Skeletal muscle satellite cell (primary cell): ENCODE measurements around the genes BEAN1, TK2, NAE1 and SLC9A5.

DNA sequence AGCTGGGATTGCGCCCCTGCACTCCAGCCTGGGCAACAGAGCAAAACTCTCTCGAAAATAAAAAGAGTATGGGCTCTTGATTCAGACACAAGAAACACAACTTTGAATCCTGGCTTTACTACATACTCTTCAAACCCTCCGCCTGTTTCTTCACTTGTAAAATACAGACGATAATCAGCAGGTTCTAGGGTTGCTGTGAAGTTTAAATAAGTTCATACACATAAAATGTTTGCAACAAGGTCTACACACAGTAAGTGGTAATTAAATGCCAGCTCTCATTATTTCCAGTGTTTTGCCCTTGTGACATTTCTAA lies 32.0 kb downstream of the GINS3 start:
- CAGE, long polyA plus RNA, result no peak

GRCh38 chr16:58465658-58466099 lies 34.3 kb upstream of the NDRG4 start:
- CAGE, long polyA plus RNA, result no peak

DNA sequence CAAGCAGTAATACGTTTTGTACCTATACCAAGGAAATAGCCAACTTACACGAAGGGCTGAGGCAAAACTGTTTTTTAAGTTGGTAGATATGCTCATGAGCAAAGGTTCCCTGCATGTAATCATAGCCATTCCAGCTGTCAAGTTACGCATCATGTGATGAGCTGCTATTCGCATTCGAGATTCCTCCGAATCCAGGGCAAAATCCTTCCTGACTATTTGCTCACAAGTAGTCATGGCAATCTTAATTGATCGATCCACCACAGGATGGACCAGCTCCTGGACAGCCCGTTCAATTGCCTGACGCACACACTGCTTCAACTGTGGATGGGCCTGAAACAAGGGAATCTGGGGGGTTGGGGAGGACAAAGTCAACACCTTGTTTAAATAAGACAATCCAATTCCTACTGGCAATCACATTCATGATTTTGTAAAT lies 28.3 kb downstream of the SETD6 start:
- CAGE, long polyA plus RNA, result no peak

DNA sequence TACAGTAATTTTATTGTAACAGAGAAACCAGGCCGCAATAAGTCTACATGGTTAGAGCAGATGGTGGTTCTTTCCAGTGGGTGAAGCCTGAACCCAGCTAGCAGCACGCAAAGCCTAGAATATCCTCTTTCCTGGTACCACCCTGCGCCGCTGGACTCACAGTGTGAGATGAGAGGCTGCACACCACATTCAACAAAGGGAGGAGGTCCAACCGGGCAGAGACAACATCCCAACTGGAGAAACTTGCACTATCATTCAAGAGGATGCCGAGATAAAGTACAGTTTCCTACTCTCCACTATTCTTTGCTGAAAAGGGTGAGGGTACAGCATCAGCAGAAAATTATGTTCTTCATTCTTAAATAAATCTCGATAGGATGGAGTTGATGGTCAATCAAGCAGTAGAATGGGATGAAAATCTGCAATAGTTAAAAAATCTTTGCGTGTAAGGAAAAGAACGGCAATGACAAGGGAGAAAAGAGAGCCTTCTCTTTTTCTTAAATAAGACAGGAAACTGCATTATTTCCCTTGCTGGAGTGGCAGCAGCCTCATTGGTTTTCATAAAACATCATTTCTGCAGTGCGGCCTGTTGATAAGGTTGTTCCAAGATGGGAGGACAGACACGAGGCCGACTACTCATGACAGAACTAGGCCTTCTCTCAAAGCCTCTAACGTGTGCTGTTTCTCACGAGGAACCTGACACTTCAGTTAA lies 22.7 kb upstream of the SLC38A7 start:
- CAGE, long polyA plus RNA, result no peak

DNA sequence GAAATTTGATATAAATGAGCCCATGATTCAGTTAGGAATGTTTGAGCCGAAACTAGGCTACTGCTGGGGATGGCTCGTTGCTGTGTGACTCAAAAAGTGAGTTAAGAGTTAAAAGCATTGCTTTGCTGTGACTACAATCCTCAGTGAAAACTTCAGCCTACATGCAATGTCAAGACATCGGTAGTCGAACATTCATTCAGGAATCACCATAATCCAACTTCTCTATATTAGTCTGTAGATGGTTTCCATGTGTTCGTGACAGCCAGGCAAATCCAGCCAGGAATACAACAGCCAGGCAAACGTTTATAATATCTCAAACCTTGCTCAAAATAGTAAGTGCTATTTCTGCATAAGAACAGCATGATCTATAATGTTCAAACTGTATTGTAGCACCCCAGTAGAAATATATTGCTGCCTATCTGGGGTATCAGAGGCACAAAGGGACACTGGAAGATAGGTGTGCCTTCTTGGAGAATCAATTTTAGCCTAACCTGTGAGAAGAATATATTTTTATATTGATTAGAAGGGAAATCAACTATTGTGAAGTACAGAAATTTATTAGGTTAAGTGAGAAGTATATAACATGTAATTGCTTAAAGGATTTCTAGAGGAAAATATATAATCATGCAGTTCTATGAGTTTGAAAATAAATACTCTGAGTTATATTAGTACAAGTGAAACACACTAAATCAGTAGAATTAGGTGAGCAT lies 1225.0 kb downstream of the CDH8 start:
- CAGE, long polyA plus RNA, result no peak

DNA sequence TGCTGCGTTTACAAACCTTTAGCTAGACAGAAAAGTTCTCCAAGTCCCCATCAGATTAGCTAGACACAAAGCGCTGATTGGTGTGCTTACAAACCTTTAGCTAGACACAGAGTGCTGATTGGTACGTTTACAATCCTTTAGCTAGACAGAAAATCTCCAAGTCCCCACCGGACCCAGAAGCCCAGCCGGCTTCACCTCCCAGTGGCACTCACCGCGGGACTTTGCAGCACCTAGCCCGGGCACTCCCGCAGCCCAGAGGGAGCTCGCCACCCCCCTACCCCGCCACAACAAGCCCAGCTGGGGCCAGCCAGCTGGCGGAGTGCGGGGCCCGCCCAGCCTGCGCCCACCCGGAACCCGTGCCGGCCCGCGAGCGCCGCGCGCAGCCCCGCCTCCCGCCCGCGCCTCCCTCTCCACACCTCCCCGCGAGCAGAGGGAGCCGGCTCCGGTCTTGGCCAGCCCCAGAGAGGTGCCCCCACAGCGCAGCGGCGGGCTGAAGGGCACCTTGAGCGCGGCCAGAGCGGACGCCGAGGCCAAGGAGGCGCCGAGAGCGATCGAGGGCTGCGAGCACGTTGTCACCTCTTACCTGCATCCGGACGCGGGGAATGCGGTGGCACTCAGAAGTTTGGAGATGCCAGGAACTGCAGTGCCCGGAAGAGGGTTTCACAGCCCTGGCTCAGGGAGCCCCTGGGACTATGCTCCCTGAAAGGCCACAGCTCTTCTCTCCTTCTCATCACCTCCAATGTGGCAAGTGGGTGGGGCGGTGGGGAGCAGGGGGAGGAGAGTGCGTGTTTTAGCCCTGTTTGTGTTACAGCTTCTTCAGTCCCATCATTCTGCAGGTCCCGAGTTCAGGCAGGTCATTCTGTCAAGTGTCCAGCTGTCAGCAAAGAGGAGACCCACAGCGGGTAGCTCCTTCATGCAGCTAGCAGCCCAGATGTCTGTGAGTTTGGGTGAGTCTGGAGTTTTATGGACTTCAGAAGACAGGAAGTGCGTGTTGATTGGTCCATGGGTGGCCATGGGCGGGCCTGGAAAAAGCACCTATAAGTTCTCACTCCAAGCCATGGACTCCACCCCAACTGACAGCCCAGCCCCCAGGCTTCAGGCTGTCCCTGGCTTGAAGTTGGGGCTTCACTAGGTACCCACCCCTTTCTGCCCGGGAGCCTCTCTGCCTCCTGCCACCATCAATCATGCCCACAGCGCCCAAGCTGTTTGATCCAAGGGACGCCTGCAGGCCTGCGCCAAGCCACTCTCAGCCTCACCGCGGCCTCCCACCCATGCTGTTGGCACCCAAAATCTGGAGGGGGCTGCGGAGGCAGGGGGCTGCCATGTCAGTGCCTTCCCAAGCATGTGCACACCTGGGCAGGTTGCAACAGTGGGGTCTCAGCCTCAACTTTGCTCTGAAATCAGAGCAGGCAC lies 1504.2 kb downstream of the CDH11 start:
- CAGE, long polyA plus RNA, result no peak

- CAGE, long polyA plus RNA, result no peak
These were observed 382 bp downstream of the CDH11 start for GRCh38 chr16:65121596-65121765.

DNA sequence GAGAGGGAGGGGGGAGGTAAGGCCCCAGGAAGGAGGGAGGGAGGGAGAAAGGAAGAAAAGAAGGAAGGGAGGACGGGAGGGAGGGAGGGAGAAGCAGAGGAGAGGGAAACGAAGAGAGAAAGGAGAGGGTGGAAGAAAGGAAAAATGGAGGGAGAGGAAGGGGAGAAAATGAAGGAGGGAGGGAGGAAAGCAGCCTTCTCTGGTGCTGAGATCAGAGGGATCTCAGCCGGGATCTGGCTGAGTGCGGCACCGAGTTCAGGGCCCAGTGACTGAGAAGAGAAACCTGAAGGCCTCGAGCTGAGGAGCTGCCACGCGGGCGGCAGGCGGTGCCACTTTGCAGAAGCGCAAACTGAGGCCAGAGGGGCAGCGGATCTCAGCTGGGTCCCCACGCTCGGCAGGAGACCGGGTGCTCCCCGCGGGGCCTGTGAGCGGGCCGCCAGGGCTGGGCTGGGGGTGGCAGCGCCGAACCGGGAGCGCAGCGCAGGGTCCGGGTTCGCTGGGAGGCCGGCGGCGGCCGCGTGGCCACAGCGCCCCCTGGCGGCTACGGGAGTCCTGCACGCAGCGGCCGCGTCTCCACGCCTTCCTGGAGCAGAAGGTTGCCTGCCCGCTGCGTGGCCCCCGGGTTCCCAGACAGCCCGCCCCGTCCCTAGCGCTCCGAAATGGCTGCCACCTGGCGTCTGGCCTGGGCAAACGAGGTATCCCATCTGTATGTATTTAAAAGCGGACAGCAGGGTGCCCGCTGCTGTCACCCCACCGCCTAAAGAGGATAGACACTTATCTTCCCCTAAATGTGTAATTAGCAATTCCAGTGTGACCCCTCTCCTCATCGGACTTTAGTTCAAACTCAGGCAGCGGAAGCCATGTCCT lies 96.2 kb upstream of the CDH5 start:
- CAGE, long polyA plus RNA, result no peak

DNA sequence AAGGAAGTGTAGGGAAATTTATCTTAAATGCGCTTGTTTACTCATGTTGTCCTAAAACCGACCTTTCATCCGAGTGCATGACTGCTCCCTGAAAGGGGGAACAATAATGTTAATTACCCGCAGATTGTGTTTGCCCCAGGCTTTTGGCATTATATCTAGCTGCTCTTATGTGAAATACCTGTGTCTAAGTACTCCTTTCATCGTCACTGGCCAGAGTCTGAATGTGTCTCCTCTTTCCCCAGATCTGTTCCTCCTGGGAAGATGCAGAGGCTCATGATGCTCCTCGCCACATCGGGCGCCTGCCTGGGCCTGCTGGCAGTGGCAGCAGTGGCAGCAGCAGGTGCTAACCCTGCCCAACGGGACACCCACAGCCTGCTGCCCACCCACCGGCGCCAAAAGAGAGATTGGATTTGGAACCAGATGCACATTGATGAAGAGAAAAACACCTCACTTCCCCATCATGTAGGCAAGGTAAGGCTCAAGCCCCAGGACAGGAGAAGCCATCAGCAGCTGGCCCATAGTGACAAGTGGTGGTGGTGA lies 12.7 kb downstream of the CDH5 start:
- CAGE, long polyA plus RNA, result no peak

GRCh38 chr16:66426662-66427561 lies at the start of gene BEAN1:
TSS of gene BEAN1 (plus strand) at chr16:66427295.
- CAGE, long polyA plus RNA, result no peak

- CAGE, long polyA plus RNA, result no peak
These were observed 24.0 kb downstream of the TK2 start for GRCh38 chr16:66525816-66526347.

- CAGE, long polyA plus RNA, result no peak
These were observed at the start of gene TK2 for GRCh38 chr16:66549548-66550562. TSS of gene TK2 (minus strand) at chr16:66550122.

- CAGE, long polyA plus RNA, result no peak
These were observed 10.9 kb downstream of the CMTM3 start for GRCh38 chr16:66615321-66615873.

GRCh38 chr16:66830321-66831228 lies at the start of gene NAE1:
TSS of gene NAE1 (minus strand) at chr16:66830976.
- CAGE, long polyA plus RNA, result start-site peak on the minus strand at chr16:66830922-66830977, 124 and 125 reads in 2 replicates

DNA sequence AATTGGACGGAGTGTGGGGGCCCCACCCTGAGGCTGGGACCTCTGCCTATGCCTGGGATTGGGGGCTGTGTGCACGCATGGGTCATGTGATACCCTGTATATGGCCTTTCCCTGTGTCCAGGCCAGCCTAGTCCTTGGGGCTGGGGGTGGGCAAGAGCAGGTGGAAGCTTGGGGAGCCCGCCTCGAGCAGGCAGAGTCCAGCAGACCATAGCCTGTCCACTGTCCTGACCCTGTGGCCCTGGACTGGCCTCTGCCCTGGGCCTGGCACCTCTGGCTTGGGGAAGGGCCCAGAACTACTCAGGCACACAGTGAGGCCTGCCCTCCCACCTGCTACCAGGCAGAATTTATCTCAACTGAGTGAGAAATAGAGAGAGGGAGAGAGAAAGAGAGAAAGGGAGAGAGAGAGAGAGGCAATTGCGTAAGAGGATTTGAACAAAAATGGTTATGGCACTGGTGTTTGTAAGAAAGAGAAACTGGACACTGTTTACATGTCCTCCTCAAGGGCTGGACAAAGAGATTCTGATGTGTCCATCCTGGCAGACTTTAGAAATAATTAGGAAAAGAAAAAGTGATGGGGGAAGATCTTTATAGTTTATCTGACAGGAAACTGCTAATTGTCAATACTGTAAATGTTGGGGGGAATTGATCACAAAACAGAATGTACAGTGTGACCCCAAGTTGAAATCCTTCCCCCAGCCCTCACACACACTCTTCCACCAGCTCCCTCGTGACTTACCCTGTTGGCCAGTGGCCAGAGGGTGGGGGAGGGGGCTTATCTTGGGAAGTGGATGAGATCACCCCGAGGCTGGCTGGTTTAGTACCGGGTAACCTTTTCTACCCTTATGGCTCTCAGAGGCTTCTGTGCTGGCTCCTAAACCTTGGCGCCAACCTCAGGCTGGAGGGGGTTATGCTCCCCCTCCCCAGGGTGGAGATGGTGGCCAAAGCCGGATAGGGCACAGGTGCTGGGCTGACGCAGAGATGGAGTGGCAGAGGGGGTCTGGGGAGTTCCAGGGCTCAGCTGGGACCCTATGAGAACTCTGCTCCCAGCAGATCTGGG lies 18.9 kb downstream of the CDH16 start:
- CAGE, long polyA plus RNA, result no peak

DNA sequence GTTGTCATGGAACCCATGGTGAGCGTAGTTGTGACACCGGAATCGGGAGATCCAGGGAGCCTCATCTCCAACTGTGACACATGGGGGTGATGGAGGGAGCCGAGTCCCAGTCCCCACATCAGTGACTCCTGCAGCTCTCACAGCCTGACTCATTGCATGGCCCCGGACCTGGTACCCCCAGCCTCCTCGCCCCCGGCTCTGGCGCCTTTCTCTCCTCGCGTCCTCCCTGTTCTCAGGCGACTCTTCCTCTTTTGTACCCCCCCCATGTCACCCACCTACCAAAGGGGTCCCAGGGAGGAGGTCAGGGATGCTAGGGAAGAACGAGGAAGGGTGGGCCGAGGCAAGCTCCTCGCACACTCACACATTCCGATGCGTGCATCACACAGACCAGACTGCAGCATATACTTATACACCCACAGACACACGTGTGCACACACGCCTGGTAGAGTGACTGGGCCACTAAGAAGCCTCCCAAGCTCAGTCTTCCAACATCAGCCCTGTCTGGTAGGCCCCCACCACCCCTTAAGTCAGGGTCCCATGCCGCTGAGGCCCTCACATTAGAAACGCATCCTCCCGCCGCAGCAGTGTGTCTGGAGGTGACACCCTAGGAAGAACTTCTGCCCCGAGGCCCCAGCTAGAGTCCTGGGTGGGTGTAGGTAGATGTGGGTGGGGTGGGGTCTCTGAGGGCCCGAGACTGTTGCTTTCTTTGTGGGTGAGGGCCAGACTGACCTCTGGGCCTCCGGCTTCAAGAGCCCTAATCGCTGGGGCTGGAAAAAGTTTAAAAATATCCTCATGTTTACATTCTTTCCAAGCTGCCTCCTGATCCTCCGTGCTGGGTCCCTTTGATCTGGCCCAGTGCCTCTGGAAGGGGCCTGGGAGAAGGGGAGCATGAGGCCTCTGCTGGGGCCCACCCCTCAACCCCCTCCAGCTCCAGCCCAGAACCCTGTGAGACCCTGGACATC lies 13.9 kb downstream of the CDH16 start:
- CAGE, long polyA plus RNA, result no peak

- CAGE, long polyA plus RNA, result no peak
These were observed 11.0 kb upstream of the CBFB start for GRCh38 chr16:67017897-67018390.

- CAGE, long polyA plus RNA, result no peak
These were observed 706 bp downstream of the MATCAP1 start for GRCh38 chr16:67182880-67183633.

- CAGE, long polyA plus RNA, result no peak
These were observed 9.8 kb upstream of the TMEM208 start for GRCh38 chr16:67216803-67217776.

GRCh38 chr16:67248083-67249476 lies at the start of gene SLC9A5:
TSS of gene SLC9A5 (plus strand) at chr16:67248979.
- CAGE, long polyA plus RNA, result no peak